Kidney (tissue), 2 donors: ENCODE measurements around the gene NDST1.

GRCh38 chr5:150299355-150299907, 3.3 kb downstream of the ARSI start:
- PRO-cap: unidirectional peak, plus-strand start at chr5:150299616
- RRBS: no CpG with 5 or more reads among the region's 8 CpGs

GRCh38 chr5:150385363-150385792, 27.3 kb downstream of the CD74 start:
- PRO-cap: no peak
- RRBS: no CpG with 5 or more reads among the region's 1 CpG

- PRO-cap: no peak
- RRBS: no CpG with 5 or more reads among the region's 5 CpGs
Observed at GRCh38 chr5:150408299-150408785, 4.4 kb downstream of the CD74 start.

- PRO-cap: no peak
- RRBS: no CpG with 5 or more reads among the region's 8 CpGs
Observed at GRCh38 chr5:150431499-150432125, 17.9 kb downstream of the RPS14 start.

- PRO-cap: no peak
- RRBS: no CpG with 5 or more reads among the region's 10 CpGs
Observed at GRCh38 chr5:150442416-150443241, 6.9 kb downstream of the RPS14 start.

- PRO-cap: bidirectional peak, plus-strand start at chr5:150487774, minus-strand start at chr5:150487748
- RRBS: no CpG with 5 or more reads among the region's 10 CpGs
Observed at GRCh38 chr5:150487321-150488362, 20.3 kb upstream of the NDST1 start.

GRCh38 chr5:150507749-150508679, at the start of gene NDST1:
Gene NDST1, plus strand, starts transcription at chr5:150508131.
- PRO-cap: no peak
- RRBS: no CpG with 5 or more reads among the region's 16 CpGs

DNA sequence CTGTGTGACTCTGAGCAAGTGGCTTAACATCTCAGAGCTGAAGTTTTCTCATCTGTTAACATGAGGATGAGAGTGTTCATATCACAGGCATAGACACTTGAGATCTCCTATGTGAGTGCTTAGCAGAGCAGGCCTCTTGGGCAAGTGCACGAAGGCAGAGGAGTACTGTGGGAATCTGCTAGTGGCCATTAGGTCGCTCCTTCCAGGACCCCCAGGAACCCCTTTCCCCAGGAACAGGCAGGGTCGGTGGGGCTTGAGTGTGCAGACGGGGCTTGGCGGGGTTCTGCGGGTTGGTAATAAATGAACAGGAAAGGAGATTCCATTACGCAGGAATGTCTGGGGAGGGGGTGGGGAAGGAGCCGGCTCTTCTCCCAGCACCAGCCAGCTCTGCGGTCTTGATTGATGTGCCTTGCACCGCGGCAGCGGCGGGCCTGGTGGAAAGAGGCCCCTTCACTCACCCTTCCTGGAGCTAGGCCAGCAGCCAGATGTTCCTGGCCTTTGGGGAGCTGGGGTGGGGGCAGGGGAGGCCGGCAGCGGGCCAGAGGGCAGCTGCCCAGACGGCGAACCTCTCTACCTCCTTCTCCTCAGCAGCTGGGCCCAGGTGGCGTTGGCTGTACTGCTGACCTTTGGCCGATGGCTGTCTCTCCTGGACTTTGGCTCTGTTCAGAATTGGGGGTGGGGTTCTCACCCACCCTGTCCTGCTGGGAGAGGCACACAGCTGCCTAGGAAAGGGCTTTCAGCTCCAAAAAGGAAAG, 58.3 kb upstream of the SYNPO start:
- PRO-cap: no peak
- RRBS: no CpG with 5 or more reads among the region's 19 CpGs

DNA sequence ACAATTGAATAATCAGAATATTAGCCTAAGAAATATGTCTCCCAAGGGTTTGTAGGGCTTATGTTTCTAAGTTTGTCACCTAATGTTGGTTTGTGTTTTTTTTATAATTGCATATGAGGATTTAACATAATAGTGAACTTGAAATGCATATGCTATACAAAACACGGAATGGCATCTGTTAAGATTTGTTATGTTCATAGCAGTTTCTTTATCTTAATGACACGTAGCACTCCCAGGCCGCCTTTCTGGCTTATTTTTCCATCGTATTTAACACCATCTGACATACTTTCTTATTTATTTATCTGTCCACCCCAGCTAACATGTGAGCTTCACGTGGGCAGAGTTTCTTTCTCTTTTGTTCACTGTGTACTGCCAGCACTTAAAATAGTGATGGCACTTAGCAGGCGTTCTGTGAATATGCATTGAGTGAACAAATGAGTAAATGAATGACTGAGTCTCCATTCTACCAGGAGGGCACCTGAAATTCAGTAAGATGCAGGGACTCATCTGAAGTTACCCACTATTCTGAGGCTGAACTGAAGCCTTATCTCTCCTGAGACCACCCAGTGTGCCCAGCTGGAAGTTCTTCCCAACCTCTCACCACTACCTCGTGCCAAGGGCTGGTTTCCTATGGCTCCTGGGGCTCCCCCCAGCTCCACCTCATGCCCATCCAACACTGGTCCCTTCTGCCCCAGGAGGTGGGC, 29.4 kb upstream of the SYNPO start:
- PRO-cap: no peak
- RRBS: no CpG with 5 or more reads among the region's 7 CpGs

GRCh38 chr5:150656385-150657366, 4.4 kb upstream of the MYOZ3 start:
- PRO-cap: bidirectional peak, plus-strand start at chr5:150656877, minus-strand start at chr5:150656558
- RRBS: 4% methylated on average over 22 of the region's 90 CpGs

DNA sequence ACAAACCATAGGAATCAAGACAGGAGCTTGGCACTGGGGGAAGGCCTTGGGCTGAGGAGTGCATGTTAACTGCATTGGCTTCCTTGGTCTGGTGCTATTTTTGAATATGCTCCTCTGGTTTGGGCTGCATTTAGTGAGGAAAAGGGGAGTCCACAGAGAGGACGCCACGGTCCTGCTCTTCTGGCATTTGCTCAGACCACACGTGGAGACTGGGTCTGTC, 12.6 kb downstream of the MYOZ3 start:
- PRO-cap: no peak
- RRBS: no CpG with 5 or more reads among the region's 3 CpGs

DNA sequence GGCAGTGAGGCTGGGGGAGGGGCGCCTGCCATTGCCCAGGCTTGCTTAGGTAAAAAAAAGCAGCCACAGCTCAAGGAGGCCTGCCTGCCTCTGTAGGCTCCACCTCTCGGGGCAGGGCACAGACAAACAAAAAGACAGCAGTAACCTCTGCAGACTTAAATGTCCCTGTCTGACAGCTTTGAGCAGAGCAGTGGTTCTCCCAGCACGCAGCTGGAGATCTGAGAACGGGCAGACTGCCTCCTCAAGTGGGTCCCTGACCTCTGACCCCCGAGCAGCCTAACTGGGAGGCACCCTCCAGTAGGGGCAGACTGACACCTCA, 15.6 kb downstream of the DCTN4 start:
- PRO-cap: no peak
- RRBS: no CpG with 5 or more reads among the region's 5 CpGs

GRCh38 chr5:150790091-150790866, 11.7 kb downstream of the SMIM3 start:
- PRO-cap: bidirectional peak, plus-strand start at chr5:150790490, minus-strand start at chr5:150790403; unidirectional peak, plus-strand start at chr5:150790490
- RRBS: no CpG with 5 or more reads among the region's 6 CpGs

DNA sequence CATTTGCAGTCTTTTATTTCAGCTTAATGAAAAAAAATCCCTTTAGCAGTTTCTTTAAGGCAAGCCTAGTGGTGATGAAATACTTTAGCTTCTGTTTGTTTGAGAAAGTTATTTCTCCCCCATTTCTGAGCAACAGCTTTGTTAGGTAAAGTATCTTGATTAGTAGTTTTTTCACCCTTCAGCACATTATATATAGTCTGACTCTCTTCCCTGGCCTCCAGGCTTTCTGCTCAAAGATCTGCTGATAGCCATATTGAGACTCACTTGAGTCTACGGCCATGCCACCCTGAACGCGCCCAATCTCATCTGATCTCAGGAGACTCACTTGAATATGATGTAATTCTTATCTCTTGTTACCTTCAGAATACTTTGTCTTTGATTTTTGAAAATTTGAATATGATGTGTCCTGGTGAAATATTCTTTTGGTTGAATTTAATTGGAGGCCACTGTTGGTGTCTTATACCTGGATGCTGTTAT, 21.9 kb upstream of the ZNF300 start:
- PRO-cap: no peak
- RRBS: no CpG with 5 or more reads among the region's 3 CpGs

GRCh38 chr5:151024083-151024953, 3.9 kb downstream of the GPX3 start:
- PRO-cap: unidirectional peak, plus-strand start at chr5:151024493
- RRBS: no CpG with 5 or more reads among the region's 6 CpGs

DNA sequence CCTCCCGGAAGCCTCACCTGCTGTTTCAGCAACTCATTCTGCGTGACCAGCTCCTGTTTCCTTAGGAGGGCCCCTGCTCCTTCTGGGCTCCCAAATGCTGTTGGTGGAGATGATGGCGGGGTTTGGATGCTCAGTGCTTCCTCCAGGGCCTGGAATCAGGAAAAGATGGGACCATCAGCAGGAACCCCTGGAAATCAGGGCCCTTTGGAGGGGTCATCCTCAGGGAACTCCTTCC, 16.3 kb downstream of the GPX3 start:
- PRO-cap: no peak
- RRBS: no CpG with 5 or more reads among the region's 3 CpGs

DNA sequence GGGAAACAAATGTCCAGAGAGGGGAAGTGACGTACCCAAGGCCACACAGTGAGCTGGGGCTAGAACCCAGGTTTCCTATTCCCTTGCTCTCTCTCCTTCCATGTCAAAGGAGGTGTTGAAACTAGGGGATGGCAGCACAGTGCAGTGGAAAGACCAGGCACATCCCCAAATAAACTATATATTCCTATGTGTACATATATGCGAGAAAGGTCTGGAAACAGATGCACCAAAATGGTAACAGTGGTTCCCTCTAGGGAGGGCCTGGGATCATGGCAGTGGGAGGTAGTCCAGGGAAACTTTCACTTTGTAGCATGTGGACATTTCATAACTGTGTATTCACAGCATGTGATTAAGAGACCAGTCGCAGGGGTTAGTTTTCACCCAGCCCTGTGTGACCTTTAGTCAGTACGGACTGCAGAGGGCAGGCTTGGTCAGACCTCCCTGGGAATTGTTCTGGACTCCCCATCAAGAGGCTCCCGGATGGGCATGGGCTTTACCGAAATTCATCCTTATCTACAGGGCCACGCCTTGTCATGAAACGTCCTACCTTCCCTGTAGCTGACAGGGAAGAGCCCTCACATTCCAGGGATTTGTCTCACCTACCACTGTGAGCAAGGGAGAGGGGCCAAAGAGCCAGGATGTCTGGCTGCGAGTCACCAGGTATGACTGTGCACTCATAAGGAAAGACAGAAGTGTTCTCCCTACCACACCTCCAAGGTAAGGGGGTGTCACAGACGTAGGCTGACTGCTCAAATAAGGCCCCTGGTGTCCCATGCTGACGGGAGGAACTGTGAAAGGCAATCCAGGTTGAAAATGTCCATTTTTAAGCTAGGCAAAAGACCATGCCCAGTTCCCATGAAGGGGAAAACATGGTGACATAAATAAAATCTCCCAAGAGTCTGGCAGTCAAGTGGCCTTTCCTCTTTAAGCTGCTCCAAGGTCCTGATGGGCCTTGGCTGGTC, 19.9 kb downstream of the GPX3 start:
- PRO-cap: no peak
- RRBS: no CpG with 5 or more reads among the region's 11 CpGs

- PRO-cap: no peak
- RRBS: no CpG with 5 or more reads among the region's 16 CpGs
Observed at GRCh38 chr5:151067840-151068706, 12.8 kb downstream of the TNIP1 start.

- PRO-cap: bidirectional peak, plus-strand start at chr5:151078838, minus-strand start at chr5:151078766
- RRBS: 57% methylated on average over 1 of the region's 20 CpGs
Observed at GRCh38 chr5:151078157-151079276, 2.3 kb downstream of the TNIP1 start.

DNA sequence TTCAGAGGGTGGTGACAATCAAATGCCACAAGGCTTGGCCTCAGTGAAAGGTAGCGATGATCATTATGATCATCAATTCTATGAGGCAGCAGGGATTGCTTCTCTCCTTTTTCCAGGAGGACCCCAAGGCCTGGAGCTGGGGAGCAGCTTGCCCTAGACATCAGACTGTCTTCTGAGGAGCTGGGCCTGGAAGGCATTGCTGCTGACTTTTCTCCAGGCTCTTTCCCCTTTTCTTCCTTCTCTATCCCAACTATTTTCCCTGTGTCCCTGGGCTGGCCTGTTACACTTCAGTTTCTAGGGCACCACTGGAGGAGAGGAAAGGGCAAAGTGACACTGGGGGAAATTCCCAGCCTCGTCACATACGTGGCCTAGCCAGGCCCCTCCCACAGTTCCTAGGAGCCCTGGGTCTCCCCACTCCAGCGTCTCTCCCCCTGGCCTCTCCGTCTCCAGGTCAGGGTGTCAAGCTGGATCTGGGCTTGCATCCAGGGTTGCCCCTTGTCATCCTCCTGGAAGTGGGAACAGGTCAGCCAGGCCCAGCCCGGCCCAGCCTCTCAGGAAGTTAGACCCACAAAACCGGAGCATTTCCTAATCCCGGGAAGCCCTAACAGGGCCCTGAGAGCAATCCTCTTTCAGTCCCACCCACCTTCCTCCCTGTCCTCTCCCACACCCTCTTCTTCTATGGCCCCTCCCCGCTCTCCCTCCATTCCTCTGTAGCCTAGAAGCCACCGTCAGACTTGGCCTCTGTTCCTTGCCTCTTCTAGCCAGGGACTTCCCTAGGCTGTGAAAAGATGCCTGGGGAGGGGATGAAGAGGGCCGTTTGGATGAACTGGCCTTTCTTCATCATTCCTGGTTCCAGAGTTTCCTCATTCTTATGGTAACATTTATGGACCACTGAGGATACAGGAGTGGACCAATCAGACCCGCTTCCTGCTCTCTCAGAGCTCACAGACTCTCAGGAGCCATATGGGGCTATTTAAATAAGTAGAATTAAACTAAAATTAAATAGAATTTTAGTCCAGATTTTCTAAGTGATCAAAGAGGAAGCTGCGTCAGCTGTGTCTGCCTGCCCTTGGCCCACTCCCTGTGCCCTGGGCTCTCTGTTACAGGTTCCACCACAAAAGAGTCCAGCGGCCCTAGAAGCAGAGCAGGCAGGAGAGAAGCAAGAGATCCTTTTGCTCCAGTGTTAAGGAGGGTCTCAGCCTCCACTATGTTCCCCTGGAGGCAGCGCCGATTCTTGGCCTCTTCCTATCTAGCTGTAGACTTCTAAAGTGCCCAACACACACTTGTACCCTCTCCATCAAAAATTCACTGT, 4.9 kb upstream of the TNIP1 start:
- PRO-cap: no peak
- RRBS: no CpG with 5 or more reads among the region's 16 CpGs